Thoracic aorta (tissue), 1 donor: ENCODE results near the genes CLIP1 and HCAR2.

DNA sequence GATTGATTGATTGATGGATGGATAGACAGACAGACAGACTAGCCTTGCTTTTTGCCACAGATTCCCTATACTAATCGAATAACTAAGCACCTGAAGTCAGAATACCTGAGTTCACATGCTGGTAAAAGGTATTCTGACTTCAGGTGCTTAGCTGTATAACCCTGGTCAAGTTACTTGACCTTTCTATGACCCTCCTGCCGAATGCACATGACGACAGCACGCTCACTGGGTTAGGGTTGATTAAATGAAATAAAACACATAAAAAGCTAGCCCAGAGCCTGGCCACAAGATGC, 1.6 kb downstream of the CLIP1 start:
- RAMPAGE, long total RNA: no peak

DNA sequence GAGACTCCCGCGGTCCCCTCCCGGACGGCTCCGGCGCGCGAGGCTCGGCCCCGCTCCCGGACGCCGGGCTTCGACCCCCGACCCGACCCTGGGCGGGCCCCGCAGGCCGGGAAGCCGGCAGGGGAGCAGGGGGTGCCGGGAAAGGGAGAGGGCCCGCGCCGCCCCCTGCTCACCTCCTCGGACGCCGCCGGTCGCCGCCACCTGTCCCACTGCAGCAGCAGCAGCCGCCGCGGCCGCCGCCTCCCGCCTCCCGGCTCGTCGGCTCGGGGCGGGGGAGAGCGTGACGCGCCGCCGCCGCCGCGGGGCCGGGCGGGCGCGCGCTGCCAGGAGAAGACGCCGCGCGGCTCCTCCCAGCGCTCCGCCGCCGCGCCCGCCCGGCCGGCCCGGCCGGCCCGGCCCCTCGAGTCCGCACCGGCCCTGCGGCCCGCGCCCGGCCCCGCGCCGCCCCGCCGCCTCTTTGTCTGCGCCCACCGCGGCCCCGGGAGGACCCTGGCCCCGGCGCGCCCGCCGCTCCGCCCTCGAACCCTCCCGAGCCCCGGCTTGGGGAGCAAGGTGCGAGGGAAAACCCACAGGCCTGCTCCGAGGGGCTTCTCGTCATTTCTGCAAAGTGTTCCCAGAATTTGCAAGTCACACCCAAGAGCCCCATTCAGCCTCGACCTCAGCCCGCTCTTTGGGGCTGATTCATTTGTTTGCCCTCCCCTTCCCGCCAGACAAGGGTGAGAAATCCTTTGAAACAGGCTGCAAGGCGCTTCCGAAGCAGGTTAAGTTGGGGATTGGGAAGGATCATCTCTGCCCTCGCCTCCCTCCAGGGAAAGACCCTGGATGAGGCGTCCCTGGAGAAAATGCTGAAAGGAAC, at the start of gene CLIP1:
CLIP1 (minus strand) TSS at position 322 of the 856 bp plus-strand sequence.
- RAMPAGE, long total RNA: no peak

GRCh38 chr12:122423797-122424086, 1.3 kb upstream of the CLIP1 start:
- RAMPAGE, long total RNA: no peak

DNA sequence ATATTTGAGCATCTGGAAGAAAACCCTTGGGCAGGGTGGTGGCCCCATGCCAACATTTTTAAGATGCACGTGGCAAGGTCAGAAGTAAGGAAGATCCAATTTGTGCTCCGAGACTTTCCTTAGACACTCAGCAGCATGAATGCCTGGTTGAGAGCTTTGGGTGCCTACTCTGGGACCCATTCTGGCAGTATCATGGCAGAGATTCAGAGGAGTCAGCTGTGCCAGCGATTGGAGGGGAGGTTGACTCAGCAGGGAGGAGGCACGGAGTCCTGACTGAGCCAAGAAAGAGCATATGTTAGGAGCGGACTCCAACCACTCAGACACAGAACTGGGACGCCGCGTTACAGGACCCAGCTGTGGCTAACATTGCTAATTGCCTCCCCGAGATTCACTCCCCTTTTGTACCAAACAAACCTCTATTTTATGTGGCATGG, 15.0 kb upstream of the CLIP1 start:
- RAMPAGE, long total RNA: no peak

DNA sequence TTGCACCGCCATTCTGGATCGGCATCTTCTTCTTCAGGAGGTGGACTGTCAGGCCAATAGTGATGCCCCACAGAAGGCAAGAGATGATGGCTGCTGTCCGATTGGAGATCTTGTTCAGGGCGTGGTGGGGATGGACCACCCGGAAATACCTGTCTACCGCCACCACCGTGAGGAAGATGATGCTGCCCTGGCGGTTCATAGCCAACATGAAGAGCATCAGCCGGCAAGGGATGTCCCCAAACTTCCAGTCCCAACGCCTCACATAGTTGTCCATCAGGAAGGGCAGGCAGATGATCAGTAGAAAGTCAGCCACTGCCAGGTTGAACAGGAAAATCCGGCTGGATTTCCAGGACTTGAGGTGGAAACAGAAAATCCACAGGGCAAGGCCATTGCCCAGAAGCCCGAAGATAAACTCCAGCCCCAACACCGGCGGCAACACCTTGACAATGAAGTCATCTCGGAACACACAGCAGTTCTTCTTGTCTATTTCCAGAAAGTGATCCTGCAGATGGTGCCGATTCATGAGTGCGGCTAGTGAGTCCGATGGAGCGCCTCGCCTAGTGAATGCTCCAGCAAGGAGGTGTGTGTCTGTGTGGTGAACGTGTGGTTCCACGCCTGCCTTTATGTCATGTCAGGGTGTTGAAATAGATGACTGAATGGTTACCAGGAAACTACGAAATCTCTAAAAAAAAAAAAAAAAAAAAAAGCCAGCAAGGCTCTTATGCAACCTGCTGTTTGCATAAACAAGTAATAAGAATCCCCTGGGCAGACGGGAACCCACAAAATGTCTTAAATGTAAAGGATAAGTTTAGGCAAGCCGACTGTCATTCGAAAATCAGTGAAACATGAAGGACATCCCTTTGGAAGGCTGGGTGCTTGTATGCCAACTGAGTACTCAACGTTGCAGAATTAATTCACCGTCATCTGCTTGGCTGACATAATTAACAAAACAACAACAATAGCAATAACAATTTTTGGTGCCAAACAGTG, at the start of gene HCAR2:
HCAR2 (minus strand) TSS at position 597 of the 990 bp plus-strand sequence.
- RAMPAGE, long total RNA: no peak

- RAMPAGE, long total RNA: no peak
These were observed 2.5 kb downstream of the HIP1R start for GRCh38 chr12:122837492-122838399.

DNA sequence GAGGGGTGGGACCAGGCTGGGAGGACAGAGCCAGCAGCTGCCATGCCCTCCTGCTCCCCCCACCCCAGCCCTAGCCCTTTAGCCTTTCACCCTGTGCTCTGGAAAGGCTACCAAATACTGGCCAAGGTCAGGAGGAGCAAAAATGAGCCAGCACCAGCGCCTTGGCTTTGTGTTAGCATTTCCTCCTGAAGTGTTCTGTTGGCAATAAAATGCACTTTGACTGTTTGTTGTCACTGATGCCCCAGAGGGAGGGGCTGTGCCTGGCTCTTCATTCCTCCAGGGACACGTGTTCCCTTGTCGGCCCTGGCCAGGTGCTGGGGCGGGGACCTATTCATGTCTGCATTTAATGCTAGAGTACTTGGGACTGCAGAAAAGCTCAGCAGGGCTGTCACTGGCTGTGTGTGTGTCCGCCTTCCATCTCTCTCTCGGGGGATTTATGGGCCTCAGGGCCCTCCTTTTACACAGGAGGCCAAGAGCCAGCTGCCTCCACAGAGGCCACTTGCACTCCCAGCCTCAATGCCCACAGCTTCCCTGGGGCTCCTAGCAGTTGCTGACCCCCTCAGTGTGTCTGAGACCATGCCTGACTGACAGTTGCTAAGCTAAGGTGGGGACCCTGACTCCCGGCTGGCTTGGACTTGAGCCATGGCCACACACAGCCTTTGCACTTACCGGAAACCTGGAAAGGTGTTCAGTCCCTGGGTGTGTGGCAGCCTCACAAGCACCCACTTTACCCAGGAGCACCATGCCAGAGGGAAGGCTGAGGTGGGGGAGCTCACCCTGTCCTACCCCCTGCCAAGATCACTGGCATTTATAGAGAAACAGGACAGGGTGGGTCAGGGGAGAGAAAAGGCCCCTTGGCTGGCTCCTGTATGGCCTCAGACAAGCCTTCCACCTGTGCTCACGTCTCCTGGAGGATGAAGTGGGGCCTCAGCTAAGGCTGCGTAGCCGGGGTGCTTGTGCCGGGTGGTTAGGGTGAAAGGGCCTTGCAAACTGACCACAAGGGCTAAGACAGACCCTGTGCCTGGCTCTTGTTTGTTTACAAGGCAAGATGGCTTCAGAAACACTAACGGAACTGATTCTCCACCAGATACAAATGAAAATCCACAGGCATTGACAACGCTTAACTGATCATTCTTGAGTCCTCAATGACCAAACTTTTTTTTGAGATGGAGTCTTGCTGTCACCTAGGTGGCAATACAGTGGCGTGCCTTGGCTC, 27.9 kb downstream of the HIP1R start:
- RAMPAGE, long total RNA: no peak

- RAMPAGE, long total RNA: no peak
These were observed 3.6 kb downstream of the VPS37B start for GRCh38 chr12:122892239-122892787.

GRCh38 chr12:122895015-122895277, 978 bp downstream of the VPS37B start:
- RAMPAGE, long total RNA: no peak

GRCh38 chr12:122943099-122943631, 23.1 kb downstream of the ABCB9 start:
- RAMPAGE, long total RNA: no peak

- RAMPAGE, long total RNA: start-site peak on the plus strand at chr12:122981259-122981266, 20 reads
These were observed 873 bp downstream of the ARL6IP4 start for GRCh38 chr12:122981033-122982075.

- RAMPAGE, long total RNA: no peak
These were observed 41.5 kb downstream of the PITPNM2 start for GRCh38 chr12:123109292-123109872.

DNA sequence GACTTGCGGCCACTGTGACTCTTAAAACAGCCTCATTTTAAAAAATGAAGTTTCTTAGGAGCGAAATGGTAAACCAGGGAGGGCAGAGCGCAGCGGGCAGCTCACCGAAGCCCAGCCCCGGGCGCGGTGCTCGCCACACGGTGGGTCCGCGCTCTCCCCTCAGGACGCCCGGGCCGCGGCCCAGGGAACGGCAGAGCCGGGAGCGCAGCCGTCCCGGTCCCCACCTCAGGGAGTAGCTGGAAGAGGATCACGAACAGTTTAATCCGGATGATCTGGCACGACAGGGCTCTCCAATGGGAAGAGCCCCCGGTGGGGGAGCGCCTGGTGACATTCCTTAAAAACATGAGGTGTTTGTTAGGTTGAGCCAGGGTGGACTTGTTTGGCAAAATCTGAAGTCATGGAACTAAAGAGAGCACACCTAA, 535 bp upstream of the PITPNM2 start:
- RAMPAGE, long total RNA: no peak

DNA sequence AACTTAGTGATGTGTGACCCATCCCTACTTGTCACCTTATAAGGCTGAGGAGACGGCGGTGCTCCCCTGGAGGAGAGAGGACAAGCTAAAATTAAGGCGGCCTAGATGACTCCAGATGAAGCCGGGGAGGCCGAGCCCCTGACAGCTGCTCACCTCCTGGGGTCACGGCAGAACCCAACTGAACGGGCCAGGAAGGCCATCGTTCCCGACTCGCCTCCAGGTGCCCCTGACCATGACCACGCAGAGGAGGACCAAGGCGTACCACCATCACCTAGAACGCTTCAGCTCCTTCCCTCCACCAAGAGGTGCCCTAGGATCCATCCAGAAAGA, 911 bp upstream of the PITPNM2 start:
- RAMPAGE, long total RNA: no peak

DNA sequence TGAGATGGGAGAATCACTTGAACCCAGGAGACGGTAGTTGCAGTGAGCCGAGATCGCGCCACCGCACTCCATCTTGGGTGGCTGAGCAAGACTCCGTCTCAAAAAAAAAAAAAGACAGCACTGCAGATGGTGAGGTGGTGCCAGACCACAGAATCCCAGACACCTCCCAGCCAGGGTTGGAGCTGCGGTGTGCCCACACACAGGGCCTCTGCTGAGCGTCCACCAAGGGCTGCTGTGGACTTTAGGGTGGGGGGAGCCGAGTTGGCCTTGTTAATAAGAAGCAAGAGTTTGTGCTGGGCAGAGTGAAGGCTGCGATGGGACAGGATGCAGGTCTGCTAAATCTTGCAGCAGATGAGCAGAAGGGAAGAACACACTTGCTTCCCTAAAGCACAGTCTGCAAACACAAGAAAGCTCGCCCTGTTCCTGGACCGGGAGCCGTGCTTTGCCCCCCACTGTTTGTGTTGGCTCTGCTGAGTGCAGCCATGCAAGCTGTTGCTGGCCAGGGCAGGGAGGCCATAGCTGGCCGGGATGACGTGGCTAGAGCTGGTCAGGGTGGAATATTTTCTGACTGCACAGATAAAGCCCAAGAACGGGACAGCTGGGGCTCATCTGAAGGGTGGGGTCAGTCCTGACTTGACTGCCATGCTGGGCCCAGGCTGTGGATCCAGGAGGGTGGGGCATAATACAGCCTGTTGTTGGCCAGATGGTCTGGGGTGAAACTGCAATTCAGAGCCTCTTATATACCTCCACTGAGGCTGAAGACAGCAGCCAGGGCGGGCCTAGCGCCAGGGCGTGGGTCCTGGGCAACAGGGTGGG, 14.5 kb downstream of the KMT5A start:
- RAMPAGE, long total RNA: no peak

GRCh38 chr12:123408196-123409412, 24.7 kb downstream of the KMT5A start:
- RAMPAGE, long total RNA: no peak

GRCh38 chr12:123498192-123498888, 35.2 kb downstream of the RILPL1 start:
- RAMPAGE, long total RNA: no peak

DNA sequence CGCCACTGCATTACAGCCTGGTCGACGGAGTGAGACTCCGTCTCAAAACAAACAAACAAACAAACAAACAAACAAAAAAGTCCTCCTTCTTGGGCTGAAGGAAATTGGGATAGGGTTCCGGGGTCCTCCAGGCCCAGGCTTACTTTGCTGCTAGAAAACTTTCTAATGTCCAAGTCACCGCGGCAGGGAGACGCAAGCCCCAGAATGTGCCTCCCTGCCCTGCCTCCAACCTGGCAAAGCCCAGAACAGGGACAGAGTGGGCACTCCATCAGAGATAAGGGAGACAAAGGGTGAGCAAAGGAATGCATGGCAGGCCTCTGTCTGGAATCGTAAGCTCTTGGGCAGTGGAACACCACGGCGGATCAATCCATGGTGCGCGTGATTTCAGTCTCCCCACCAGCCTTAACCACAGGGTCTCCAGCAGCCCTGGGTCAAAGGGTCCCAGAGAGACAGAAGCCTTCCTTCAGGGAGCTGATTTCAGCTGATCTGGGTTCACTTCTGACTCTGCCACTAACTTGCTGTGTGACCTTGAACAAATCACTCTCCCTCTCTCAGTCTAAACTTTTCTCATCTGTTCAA, 12.9 kb downstream of the RILPL1 start:
- RAMPAGE, long total RNA: no peak

DNA sequence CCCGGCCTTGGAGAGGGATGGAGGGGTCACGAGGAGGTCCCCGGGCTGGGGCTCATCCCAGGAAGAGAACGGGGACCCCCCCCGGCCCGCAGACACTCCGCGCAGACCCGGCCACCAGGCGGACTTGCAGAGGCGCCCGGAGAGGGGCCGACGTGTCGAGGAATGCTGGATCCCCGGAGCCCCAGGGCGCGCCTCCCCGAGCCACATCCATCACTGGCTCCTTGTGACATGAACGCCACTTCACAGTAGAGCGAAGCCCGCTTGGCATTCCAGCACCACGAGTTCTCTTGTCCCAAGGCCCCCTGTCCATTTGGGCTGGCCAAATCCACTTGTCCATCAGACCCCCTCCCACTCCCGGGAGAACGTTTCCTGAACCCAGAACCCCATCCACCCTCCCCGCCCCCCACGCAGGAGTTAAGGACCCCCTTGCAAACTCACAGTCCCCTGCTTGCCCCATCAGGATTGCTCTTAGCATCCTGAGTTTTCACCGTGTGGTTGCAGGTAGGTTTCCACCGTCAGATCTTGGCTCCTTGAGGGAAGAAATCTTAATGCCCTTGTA, 809 bp upstream of the RILPL1 start:
- RAMPAGE, long total RNA: no peak

DNA sequence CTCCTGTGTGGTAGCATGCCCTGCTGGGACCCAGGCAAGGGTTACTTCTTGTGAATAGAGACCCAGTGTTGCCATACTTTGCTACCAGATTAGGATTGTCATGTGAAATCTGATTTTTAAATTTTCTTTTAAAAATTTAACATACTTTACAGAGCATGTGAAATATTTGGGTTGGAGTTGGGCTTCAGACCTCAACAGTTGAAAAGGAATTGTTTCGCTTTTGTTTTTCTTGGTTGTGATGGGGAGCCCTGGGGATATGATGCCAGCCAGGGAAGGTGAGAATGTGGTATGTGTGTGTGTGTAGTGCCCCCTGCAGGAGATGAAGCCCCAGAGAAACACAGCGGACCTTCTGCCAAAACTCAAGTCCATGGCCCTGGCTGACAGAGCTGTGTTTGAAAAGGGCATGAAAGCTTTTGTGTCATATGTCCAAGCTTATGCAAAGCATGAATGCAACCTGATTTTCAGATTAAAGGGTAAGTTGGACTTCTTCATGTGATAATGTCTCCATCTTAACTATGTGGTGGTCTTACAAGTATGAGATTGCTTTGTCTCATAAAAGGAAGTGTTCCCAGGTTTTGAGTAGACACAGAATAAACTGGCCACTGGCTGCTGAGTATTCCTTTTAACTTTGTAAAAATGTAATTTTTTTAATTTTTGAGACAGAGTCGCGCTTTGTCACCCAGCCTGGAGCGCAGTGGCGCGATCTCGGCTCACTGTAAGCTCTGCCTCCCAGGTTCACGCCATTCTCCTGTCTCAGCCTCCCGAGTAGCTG, 14.9 kb downstream of the EIF2B1 start:
- RAMPAGE, long total RNA: no peak